Neuron (in vitro differentiated cells): Measurements from ENCODE around the genes SMIM10L1 and PRB2.

GRCh38 chr12:10720618-10721336 is 2.3 kb downstream of the YBX3 start:
- PRO-cap = no peak

DNA sequence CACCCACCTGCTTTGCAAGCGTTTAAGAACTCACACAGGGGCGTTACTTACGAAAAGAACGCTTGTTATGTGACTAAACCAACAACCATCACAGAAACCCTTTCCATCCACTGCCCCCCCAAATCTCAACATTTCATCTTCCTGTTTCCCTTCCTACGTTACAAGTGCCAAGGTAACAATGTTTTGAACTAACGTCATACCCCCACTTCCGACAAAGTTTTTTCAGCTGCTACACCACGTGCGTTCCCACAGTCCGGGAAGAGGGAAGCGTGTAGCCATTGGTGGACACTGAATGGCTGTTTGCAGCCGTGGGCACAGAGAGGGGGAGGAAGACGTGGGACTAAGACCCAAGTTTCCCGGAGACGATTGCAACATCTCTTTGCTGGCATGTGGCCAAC is 1.3 kb downstream of the YBX3 start:
- PRO-cap = no peak

- PRO-cap = no peak
These were observed 13.9 kb upstream of the TAS2R14 start for GRCh38 chr12:10952869-10953433.

DNA sequence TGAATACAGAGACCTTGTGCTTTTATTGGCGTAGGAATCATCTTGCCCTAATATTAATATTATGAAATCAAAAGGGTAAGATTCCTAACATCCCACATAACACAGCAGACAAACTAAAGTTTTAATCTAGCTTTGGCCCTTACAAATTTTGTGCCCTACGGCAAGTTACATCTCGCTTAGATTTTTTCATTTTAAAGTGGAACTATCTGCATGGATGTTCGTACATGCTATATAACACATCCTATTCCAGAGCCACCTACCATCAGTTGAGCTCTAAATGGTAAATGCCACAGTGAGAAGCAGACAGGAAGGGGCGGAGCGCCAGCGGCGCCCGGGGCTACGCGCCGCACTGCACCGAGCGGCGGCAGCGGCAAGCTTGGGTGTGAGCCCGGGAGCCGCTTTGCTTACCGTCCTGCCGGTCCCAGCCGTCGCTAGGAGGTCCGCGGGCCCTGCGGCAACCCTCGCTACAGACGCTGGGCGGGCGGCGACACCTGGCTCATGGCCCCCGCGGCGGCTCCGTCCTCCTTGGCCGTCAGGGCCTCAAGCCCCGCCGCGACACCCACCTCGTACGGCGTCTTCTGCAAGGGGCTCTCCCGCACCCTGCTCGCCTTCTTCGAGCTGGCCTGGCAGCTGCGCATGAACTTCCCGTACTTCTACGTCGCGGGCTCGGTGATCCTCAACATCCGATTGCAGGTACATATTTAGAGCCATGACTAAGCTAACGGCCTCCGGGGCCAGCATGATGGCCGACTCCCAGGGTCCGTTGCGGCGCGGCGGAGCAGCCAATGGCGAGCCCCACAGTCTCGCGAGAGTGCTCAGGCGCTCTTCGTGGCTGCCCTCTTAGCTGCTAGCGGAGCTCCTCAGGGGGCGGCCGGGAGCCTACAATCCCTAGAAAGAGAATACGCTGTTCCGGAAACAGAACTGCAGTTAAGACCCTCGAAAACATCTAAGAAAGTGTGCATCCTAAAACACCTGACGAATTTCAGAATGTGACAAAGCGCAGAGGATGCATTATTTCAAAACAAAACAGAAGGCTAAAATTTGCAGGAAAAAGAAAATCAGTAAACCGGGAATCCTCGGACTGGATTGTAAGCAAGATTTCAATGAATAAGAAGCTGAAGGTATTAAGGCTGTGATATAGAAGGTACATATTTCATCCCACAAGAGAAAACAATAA is at the start of gene SMIM10L1:
Gene SMIM10L1 (plus strand): TSS at position 336 of the 1,177 bp plus-strand sequence.
- PRO-cap = bidirectional peak, plus-strand start at position 349 of the sequence, minus-strand start at position 268 of the sequence; bidirectional peak, plus-strand start at position 538 of the sequence, minus-strand start at position 536 of the sequence; bidirectional peak, plus-strand start at position 908 of the sequence, minus-strand start at position 718 of the sequence

DNA sequence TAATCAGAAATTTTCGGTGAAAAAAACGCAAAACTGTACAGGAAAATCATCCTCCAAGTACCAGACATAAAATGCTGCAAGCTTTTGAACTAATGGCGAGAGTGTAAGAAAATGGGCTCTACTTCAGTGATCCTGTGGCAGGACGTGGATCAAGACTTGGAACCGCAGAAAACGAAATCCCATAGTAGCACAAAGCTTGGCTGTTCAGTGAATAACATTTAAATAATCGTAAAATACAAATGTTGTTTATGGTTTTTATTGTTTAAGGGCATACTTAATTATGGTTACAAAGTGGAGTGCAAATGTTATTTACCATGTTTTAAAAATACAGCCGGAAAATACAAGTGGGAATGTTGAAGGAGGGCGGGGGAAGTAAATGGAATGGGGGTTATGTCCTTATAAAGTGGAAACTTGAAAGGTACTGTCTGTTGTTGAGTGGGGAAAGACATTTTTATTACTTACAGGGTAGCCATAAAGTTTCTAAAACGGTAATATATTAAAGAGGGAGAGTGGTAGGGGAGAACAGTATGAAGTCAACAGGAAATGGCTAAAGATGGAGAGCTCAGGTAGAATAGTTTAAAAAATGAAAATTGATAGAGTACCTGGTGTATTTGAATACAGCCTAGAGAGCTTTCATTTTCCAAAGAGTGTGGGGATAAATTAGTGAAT is 1.2 kb downstream of the SMIM10L1 start:
- PRO-cap = bidirectional peak, plus-strand start at position 121 of the sequence, minus-strand start at position 112 of the sequence

GRCh38 chr12:11395512-11395711 is at the start of gene PRB2:
Gene PRB2, minus strand, starts transcription at chr12:11395567.
- PRO-cap = no peak

DNA sequence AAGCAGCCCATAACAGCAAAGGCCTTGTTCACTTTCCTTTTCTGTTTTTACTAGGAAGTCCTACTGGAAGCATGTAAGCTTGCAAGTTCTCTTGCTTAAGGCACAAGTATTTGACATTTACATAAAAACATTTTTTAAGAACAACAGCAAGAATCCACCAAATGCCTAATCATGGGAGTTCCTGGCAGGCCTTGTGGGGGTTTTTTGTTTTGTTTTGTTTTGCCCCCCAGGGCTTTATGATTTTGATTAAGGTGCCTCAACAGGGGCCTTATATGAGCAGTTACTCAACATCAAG is 50.7 kb upstream of the PRB2 start:
- PRO-cap = no peak

DNA sequence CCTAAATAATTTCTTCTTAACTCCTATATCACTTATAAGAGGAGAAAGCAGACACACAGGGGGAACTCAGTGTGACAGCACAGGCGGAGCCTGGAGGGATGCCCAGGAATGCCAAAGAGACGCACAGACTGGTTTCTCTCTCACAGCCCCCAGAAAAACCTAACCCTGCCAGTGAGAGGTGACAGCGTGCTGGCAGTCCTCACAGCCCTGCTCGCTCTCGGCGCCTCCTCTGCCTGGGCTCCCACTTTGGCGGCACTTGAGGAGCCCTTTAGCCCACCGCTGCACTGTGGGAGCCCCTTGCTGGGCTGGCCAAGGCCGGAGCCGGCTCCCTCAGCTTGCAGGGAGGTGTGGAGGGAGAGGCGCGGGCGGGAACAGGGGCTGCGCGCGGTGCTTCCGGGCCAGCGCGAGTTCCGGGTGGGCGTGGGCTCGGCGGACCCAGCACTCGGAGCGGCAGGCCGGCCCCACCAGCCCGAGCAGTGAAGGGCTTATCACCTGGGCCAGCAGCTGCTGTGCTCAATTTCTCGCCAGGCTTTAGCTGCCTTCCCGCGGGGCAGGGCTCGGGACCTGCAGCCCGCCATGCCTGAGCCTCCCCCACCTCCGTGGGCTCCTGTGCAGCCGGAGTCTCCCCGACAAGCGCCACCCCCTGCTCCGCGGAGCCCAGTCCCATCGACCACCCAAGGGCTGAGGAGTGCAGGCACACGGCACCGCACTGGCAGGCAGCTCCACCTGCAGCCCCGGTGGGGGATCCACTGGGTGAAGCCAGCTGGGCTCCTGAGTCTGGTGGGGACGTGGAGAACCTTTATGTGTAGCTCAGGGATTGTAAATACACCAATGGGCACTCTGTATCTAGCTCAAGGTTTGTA is 102.3 kb upstream of the ETV6 start:
- PRO-cap = no peak

DNA sequence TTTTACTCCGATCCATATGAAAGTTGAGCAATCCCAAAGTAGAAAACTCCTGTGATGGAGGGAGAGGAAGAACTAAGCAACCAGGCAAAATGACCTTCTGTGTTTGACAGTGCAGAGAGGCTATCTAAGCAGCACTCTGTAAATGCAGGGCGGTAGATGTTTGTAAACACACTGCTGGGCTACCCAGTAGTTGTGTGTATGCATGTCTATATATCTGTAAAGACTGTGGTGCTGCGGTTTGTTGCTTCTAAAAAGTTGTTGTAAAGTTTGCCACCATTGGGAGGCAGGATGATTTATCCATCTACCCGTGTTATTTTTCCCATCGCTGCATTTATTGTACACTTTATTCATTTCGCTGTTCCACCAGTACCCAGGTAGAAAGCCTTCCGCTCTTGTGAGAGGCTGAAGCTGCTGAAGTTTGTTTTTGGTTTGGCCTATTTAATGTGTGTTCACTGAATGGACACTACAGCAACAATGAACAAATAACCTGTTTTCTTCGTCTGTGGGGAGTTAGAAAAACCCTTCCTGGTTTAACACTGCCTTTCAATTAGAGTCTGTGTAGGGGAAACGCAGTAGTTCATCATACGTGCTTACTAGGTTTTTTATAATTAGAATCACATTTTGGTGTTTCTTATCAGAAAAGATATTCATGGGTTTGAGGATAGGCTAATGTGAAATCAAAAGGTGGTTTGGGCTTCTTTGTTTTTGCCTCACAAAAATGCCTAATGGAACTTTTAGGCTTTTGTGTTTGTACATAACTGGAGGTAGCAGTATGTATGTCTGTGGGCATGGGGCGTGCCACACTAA is 1.5 kb downstream of the ETV6 start:
- PRO-cap = no peak

- PRO-cap = no peak
These were observed 3.9 kb downstream of the ETV6 start for GRCh38 chr12:11653177-11654058.

- PRO-cap = no peak
These were observed 29.1 kb downstream of the ETV6 start for GRCh38 chr12:11678578-11679049.

DNA sequence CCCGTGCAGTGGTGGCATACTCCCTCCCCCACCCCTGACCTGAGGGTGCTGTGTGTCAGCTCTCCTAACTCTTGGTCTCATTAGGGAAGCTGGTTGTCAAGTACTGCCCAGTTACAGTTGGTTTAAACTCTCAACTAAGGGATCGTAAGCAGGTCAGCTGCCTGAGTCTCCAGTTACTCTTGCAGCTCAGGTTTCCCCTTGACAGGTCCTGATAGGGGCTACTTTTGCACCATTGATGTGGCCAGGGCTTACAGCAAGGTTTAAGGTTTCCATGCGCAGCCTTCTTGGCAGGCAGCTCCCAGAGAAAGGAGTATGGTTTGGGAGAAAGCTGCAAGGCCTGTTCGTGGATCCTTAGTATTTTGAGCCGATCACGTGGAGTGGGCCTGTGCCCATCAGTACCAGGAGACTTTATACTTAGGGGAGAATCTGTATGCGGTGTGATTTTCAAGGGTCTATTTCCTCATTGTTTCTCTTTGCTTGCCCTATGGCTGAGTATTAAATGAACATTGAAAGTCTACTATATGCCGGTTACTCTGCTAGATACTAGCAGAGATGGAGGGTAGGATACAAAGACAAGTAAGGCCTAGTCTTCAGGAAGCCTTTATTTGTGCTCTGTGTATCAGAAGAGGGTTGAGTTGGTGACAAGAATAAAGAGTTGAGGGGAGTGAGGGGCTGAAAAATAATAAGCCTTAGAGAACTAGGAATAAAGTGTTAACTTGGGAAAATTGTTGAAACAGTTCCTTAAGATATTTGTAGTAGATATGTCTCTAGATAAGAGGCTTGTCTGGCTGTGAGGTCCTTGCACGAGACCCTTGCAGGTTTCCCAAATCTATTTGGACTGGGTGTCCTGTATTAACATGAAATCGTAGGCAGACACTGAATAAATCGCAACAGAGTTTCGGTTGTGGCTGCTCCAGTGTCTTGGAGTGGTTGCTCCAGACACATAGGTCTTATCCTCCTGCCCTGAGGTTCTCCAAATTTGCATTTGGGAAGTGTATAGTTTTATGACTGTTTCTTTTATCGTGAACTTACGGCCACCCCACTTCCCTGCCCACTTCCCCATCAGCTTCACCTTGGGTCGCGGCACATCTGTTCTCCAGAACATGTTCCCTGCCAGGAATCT is 74.9 kb downstream of the ETV6 start:
- PRO-cap = no peak

- PRO-cap = no peak
These were observed 80.7 kb downstream of the ETV6 start for GRCh38 chr12:11729980-11730775.

DNA sequence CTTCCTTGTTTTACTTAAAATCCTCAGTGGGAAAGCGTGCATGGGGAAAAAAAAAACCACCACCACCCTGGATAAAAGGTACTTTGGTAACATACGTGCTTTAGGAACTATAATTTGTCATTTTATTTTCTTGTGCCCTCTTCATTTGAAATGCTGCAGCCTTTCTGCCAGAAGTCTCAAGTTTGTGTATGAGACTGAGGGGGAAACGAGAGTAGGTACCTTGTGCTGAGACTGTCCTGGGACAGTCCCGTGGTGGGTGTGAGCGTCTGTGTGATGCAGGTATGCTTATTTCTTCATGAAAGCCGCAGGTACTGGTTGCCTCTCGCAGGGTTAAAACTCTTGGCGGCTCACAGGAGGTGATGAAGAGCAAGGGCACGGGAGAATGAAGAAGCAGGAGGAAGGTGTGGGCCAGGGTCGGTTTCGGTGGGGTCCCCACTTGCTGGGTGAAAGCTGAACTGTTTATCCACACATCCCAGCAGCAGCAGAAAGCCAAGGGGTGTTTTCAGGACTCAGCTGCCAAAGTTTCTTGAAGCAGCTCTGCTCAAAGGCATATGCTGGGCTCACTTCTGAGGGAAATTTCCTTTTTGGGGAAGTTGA is 116.3 kb downstream of the ETV6 start:
- PRO-cap = no peak

GRCh38 chr12:11795060-11795511 is 145.6 kb downstream of the ETV6 start:
- PRO-cap = no peak

- PRO-cap = no peak
These were observed 149.3 kb downstream of the ETV6 start for GRCh38 chr12:11798706-11799296.

GRCh38 chr12:11815206-11815785 is 165.8 kb downstream of the ETV6 start:
- PRO-cap = no peak

DNA sequence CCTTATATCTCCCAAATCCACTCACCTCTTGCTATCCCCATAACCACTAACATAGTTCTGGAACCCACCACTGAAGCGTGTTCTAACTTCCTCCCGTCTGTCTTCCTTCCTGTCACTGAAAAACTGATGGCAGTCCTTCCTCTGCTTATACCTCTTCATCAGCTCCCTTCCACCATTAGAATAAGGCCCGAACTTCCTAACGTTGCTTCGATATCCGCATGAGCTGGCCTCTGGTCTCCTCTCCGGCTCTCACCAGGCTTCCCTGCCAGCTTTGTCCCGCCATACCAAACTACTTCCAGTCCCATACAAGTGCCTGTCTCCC is 63.0 kb upstream of the BCL2L14 start:
- PRO-cap = no peak

DNA sequence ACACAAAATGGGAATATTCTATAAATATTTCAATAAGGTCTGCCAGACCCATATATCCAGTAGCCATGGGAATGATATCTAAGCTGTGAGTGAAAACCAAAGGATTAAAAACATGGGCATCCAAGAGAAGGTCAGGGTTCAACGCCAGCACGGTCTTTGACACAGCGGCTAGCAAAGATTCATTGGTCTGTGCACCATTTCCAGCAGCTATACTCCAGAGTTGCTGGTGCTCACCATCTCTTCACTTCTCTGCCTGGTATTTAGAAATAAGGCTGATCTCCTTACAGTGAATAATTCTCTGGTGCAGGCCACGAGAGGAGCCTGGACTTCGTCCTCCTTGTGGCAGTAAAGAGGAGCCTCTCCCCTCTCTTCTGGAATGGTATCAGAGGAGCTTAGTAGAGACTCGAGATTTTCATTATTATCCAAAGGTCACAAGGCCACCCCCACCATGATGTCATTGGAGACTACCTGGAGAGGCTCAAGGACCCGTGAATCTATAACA is 30.9 kb upstream of the BCL2L14 start:
- PRO-cap = no peak

- PRO-cap = no peak
These were observed 1.5 kb downstream of the BCL2L14 start for GRCh38 chr12:12071886-12072920.